ENCODE data around the gene SLC22A24.

DNA sequence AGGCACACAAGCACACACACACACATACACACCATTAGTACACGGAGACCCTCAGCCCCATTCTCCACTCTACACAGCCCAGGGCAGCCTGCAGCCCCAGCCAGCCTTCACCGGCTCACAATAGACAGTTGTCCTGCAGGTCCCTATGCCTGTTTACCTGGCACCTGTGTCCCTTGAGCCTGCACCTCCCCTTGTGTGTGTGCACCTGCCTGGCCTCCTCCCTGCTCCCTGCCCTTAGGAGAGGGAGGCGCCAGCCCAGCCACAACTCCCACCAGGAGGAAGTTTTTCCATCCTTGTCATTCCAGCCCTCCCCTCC is 4.5 kb downstream of the AHNAK start:
- PRO-cap: no peak
- RAMPAGE, long total RNA, 4 experiments: no peak in any of the 4 experiments

DNA sequence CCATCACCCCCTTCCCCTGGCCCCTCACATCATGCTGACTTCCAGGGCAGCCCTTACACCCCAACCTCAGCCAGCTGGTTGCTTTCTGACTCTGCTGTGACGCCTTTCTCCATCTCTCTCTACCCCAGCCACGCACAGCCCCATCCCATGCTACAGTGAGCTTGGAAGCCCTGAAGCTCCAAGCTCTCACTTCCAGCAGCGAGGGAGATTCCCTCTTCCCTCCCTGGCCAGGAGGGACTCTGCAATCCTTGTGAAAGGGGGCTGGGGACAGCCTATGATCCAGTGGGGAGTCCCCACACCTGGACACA is 4.2 kb downstream of the AHNAK start:
- PRO-cap: no peak
- RAMPAGE, long total RNA, 4 experiments: no peak in any of the 4 experiments

DNA sequence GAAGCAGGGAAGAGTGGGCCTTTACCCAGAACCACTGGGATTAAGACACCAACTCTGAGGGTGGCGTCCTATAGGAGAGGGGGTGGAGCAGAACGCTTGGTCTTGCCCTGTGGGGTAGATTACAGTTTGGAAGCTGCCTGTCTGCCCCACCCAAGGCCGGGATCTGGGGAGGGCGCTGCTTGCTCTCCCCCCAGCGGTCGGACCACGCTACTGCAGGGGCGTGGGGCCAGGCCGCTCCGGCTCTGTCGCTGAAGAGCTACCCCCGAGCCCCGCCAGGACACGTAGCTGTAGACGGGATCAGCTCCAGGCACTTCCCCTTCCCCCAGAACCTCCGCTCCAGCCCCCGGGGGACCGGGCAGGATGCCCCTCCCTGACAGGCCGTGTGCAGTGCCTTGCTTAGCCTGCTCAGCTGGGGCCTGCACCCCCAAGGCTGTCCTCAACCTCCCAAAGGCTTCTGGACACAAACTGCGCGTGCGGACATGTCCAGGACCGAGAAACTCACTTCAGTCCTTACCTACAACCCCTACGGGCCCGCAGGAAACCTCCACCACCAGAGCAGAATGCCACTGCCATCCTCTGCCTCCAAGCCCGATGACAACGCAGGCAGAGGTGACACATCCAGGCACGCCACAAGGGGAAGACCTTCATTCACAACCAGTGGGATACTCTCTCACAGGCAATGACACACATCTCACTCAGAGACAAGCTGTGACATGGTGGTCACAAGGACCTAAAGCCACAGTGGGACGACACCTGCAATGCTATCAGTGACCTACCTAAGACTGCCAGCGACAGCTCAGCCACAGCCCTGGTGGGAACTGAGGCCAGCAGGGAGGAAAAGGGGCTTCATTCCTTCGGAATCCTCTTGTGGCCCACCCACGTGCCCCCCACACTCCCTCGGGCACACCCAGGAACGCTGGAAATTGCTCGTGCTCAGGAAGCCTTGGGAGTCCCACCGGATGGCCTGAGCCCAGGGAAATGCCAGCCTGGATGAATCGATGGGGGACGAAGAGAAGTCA is 3.5 kb downstream of the AHNAK start:
- PRO-cap: bidirectional peak, plus-strand start at position 275 of the sequence, minus-strand start at position 42 of the sequence; bidirectional peak, plus-strand start at position 803 of the sequence, minus-strand start at position 568 of the sequence
- RAMPAGE, long total RNA, 4 experiments: no peak in any of the 4 experiments

GRCh38 chr11:62555899-62556140 is 9.2 kb upstream of the AHNAK start:
- PRO-cap: no peak
- RAMPAGE, long total RNA, 4 experiments: no peak in any of the 4 experiments

DNA sequence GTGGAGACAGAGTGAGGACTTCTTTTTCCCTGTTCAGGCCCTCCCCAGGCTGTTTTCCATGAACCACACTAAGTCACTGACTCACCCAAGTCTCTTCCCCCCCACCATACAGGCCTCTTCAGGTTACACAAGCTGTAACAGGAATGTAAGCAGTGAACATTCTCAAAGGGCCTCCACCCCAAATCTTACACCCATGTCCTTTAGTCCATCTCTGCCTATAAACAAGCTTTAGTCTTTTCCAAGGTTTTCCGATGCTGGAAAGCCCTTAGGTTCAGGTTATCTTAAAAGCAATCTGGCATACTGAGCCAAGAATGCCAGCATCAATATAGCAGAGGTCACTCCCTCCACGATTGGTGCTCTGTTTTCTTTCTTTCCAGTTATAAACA is 13.0 kb downstream of the EEF1G start:
- PRO-cap: no peak
- RAMPAGE, long total RNA, 4 experiments: no peak in any of the 4 experiments

DNA sequence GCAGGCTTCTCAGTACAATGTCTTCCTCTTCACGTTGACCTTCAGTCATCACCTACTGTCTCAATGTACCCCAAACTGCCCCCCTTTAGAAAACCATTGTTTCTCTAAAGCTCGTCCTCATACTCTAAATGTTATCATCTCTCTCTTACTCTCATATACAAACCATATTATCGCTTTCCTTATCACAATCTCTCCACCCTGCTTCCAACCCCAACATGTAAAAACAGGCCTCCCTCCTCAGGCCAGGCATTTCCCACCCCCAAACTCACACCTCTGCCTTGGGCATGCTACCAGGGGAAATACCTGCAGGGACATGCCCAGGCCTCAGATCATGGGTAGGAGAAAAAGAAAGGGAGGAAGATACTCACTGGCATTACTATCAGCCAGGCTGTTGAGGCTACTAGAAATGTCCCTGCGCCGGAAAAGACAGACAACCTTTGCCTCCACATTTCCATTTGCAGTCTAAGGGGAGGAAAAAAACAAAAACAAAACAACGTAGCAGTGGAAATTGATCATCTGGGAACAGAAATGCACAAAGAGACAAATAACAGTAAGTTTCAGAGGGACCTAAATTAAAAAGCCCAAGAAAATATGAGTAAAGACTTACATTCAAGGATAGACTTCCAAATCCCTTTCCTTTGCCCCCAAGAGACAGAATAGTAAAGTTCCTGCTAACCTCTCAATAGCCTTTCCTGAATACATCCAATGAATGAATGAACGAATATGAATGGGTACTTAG is 1.7 kb downstream of the MTA2 start:
- PRO-cap: no peak
- RAMPAGE, long total RNA, 4 experiments: no peak in any of the 4 experiments

- PRO-cap: no peak
- RAMPAGE, long total RNA, 4 experiments: no peak in any of the 4 experiments
Observed at GRCh38 chr11:62600537-62600890, 1.2 kb downstream of the MTA2 start.

DNA sequence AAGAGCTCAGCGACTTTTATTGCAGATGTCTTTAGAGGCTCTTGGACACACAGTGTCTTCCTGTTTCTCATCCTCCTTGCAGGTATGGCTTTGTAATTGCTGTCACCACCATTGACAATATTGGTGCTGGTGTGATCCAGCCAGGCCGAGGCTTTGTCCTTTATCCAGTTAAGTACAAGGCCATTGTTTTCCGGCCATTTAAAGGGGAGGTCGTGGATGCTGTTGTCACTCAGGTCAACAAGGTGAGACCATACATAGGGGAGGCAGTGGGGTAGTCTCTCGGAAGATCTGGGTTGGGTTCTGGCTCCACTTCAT is 1.4 kb downstream of the POLR2G start:
- PRO-cap: no peak
- RAMPAGE, long total RNA, 4 experiments: no peak in any of the 4 experiments

GRCh38 chr11:62788835-62789915 is 2.0 kb downstream of the TMEM179B start:
- PRO-cap: no peak
- RAMPAGE, long total RNA, 4 experiments: no peak in any of the 4 experiments

DNA sequence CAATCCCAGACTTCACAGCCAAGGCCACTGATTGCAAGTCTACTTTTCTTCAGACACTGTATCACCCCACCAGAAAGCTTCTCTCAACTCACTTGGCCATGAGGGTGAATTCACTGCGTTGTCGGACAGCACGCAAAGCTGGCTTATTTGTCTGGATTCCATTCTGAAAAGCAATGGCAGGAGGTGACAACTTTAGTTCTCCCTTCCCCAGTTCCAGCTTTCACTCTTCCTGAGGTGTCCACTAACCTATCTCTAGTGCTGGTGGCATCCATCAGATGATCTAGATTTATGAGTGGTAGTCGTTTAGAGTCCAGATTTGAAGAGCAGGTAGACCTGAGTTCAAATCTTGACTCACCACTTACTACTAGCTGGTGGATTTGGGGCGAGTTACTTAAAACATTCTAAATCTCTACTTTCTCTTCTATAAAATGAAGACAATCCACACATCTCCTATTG is 4.4 kb downstream of the STX5 start:
- PRO-cap: no peak
- RAMPAGE, long total RNA, 4 experiments: no peak in any of the 4 experiments

DNA sequence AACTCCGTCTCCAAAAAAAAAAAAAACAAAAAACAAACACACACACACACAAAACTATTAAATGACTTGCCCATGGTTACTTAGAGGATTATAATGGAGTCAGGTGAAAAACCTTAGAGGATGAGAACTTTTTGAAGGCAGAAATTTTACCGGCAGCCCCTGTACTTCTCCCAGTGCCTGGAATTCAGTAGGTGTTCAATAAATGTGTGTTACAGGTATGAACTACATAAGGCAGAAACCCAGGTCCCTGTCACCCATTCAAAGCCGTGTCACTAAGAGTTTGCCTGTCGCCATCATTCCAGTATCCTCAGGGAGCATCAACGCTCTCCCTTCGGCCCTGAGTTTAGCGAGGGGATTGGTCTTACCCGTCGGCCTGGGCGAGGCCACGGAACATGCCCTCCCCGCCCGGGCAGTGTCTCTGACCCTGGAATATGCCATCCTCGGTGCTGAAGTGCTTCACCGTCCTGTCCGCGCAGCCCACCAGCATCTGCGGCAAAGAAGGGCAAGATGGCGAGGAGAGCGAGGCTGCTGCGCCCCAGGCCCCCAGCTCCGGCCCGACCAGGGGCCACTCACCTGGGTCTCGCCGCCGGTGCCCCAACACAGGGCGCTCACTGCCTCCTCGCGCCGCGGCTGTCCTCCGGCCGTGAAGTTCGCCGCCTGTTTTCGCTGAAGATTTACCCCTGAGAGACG is 496 bp downstream of the WDR74 start:
- PRO-cap: no peak
- RAMPAGE, long total RNA, 4 experiments: no peak in any of the 4 experiments

GRCh38 chr11:62854895-62855962 is 15.8 kb upstream of the WDR74 start:
- PRO-cap: bidirectional peak, plus-strand start at chr11:62855523, minus-strand start at chr11:62855366; bidirectional peak, plus-strand start at chr11:62856161, minus-strand start at chr11:62855885
- RAMPAGE, long total RNA, 4 experiments: start-site peak on the minus strand in 1 of 4 experiments, at chr11:62855883-62855887 at its widest, 69 reads per replicate

- PRO-cap: no peak
- RAMPAGE, long total RNA, 4 experiments: no peak in any of the 4 experiments
Observed at GRCh38 chr11:62887888-62888897, 7.5 kb downstream of the SLC3A2 start.

DNA sequence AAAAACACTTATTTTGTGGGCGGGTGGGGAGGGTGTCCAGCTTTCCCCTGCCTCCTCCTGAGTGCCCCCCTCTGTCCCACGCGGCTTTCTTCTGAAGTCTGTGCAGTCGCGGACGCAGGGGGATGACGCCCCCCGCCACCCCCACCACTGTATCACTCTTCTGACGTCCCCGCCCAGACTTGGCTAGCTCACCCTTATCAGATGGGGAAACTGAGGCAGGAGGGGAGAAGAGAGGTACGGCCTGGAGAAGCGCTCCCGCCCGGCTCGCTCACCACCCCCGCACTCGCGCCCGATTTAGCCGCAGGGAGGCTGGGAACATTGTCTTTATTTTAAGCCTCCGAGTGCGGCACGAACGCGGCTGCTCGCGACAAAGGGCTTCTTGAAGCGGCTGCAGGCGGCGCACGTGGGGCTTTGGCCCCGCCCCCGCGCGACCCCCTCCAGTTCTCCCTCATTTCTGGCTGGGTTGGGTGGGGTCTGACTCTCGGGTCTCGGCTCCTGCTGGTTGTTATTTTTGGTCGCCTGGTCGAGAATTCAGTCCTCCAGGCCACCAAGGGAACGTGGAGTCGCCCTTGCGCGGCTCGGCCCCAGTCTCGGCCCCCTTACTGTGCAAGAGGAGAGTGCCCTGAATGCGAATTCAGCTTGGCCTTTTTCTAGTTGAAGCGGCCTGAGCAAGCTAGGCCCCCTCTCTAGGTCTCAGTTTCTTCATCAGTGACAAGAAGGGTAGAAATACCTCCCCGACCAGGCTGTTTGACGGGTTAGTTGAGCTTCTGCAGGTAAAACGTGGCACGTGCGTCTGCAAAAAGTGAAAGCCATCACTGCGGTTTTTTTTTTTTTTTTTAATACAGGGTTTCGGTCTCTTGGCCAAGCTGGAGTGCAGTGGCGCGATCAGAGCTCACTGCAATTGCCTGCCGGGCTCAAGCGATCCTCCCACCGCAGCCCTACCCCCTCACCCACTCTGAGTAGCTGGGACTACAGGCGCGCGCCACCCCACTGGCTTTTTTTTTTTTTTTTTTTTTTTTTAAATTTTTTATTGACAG is 2.6 kb upstream of the CHRM1 start:
- PRO-cap: no peak
- RAMPAGE, long total RNA, 4 experiments: no peak in any of the 4 experiments

GRCh38 chr11:63143984-63144377 is at the start of gene SLC22A24:
SLC22A24 (minus strand) TSS chr11:63144221.
- PRO-cap: no peak
- RAMPAGE, long total RNA, 4 experiments: no peak in any of the 4 experiments

GRCh38 chr11:63245583-63246072 is 2.2 kb upstream of the SLC22A25 start:
- PRO-cap: no peak
- RAMPAGE, long total RNA, 4 experiments: no peak in any of the 4 experiments

DNA sequence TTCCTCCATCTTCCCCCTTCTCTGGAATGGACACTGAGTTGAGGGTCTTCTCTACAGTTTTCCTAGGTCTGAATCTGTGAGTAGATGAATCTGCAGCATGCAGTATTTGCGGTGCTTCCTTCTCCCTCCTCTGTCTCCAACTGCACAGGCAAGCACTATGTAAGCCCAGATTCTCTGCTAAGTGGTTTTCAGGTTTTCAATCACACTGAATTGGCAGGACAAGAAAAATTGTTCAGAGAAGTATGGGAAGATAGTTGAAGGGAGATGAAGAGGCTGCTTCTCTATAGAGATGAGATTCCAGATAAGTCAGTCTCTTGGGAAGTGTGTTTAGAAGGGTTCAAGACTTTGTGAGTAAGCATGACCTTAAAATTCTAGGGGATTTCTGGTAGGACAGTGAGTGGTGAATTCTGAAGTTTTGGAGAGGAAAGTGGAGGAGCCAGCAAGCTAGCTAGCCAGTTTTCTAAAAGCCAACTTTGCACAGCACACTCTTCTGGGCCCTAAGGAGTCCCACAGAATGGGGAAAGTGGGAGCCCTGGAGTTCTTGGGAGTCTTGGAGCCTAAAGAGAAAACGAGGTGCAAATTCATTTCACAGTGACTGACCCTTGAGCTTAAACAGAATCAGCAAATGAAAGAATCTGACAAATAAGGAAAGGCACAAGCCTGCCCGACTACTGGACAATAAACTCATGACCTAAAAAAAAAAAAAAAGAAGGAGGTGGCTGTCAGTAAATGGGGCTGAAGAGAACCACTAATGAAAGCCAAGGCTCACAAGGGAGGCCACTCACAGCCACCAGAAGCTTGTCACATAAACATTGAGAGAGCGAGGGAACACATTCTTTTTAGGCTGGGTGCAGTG is 3.5 kb upstream of the SLC22A25 start:
- PRO-cap: no peak
- RAMPAGE, long total RNA, 4 experiments: no peak in any of the 4 experiments

DNA sequence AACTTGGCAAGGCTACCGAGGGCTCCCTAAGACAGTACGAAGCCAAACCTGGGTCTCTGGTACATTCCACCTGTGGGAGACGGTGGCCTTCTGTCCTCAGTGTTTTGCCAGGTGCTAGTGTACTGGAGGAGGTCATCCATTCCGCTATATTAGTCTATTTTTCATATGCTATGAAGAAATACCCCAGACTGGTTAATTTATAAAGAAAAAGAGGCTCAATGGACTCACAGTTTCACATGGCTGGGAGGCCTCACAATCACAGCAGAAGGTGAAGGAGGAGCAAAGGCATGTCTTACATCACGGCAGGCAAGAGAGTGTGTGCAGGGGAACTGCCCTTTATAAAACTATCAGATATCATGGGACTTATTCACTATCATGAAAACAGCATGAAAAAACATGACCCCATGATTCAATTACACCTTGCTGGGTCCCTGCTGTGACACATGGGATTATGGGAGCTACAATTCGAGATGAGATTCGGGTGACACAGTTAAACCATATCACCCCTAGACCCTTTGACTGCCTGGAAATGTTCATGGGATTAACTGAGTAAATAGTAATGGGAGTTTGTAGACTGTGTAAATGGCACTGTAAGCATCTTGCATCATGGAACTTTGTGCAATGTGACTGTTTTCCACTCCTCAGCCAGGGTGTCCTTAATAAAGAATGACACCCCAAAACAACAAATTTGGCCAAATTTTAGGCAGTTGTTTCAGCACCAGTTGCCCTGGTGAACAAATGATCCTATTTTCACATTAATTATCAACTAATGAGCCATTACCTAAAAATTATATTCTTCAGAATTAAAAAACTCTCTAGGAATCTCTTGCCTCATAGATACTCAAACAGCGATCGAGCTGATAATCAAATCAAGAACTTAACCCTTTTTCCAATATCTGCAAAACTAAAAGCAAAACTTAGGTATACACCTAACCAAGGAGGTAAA is 7.8 kb upstream of the SLC22A25 start:
- PRO-cap: no peak
- RAMPAGE, long total RNA, 4 experiments: no peak in any of the 4 experiments

- PRO-cap: no peak
- RAMPAGE, long total RNA, 4 experiments: no peak in any of the 4 experiments
Observed at GRCh38 chr11:63531082-63531820, 5.4 kb upstream of the PLAAT4 start.

- PRO-cap: no peak
- RAMPAGE, long total RNA, 4 experiments: no peak in any of the 4 experiments
Observed at GRCh38 chr11:63531940-63532365, 4.7 kb upstream of the PLAAT4 start.